ENCODE measurements around a stretch of chr13.

DNA sequence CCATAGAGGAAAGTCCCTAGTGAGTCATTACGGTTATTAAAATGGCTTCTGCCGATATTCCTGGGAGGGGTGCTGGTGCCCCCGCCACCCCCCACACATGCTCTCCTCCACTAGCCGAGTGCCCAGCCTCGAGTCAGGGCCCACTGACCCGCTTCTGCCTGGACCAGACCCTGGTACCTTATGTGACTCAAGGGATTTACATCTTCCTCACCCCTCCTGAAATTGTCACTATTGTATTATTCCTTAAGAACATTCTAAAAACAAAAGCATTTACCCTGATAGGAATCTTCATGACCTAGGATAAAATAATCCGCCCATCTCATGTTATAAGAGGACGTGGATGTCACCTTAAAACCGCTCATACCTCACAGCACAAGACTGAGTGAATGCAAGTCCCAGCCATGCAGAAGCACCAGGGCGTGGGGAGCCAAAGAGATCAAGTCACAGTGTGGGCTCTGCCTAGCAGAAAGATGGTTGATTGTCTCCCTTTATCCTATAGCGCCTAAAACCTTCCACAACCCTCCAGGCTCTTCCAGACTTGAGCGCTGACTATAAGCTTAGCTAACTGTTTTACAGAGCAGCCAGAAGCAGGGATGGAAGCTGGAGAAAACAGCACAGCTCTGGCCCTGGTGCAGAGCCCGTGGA is 6.7 kb upstream of the ANKRD10 start:
- RRBS = no CpG with 5 or more reads among the region's 13 CpGs

- RRBS = 10% methylated on average over 1 of the region's 11 CpGs
Observed at GRCh38 chr13:111121881-111122347, 6.8 kb downstream of the ARHGEF7 start.

DNA sequence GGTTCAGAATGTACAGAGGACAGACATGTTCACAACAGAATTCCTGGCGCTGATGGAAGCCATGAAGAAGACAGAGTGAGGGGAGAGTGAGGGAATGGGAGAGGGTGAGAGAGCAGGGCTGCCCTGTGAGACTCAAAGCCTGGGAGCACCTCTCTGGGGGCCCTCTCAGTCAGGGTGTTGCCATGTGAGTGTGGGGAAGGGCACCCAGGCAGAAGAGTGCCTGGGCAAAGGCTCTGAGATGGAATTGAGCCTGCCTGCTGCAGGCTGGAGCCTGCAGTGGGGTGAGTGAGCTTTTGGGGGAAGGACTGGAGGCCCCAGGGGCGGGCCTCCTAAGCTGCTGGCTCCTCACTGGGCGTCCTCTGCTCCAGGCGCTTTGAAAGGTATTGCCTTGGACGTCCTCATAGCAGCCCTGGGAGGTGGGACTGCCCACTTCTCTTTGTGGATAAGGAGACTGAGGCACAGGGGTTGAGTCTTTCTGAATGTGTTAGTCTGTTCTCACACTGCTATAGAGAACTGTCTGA is 60.2 kb downstream of the ARHGEF7 start:
- RRBS = no CpG with 5 or more reads among the region's 5 CpGs

DNA sequence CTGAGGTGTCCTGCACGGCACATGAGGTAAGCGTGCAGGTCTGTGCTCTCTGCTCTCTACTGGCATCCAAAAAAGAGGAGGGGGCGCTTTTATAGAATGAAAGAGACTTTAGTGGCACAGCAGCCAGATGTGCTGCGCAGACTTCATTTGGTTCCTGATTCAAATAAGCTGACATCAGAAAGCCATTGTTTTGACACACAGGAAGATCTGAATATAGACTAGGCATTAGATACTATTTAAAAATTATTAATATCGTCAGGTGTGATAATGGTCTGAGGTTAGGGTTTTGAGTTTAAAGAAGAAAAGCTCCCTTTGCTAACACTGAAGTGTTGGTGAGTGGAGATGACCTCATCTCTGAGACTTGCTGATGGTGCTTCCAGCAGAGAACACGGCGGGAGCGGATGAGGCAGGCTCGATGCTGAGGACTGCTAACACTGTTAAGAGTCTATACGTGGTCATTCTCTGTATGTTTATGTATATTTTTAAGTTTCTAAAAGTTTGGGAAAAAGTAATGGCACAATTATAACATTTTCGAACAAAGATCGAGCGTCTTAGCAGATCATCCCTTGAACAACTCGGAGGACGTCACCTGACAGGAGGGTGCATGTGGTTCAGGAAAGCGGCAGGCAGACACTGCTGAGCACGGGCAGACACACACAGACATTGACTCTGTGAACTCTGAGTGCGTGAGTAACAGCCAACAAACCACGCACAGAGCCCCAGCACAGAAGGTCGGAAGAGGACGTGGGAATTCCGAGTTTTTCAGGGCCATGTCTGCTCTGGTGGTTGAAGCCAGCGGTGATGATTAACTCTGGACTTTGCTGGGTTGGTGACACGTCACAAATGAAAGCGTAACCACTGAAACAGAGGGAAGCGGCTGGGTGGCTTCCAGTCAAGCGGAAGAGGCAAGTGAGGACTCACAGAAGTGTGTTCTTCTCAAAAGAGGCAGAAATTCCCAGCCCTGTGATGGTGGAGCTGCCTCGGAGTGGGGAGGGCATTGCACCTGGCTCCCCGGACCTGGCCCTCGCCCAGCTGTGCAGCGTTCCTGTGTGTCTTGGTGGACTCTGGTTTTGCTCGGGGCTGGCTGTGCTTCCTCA is 92.0 kb upstream of the TEX29 start:
- RRBS = no CpG with 5 or more reads among the region's 32 CpGs

DNA sequence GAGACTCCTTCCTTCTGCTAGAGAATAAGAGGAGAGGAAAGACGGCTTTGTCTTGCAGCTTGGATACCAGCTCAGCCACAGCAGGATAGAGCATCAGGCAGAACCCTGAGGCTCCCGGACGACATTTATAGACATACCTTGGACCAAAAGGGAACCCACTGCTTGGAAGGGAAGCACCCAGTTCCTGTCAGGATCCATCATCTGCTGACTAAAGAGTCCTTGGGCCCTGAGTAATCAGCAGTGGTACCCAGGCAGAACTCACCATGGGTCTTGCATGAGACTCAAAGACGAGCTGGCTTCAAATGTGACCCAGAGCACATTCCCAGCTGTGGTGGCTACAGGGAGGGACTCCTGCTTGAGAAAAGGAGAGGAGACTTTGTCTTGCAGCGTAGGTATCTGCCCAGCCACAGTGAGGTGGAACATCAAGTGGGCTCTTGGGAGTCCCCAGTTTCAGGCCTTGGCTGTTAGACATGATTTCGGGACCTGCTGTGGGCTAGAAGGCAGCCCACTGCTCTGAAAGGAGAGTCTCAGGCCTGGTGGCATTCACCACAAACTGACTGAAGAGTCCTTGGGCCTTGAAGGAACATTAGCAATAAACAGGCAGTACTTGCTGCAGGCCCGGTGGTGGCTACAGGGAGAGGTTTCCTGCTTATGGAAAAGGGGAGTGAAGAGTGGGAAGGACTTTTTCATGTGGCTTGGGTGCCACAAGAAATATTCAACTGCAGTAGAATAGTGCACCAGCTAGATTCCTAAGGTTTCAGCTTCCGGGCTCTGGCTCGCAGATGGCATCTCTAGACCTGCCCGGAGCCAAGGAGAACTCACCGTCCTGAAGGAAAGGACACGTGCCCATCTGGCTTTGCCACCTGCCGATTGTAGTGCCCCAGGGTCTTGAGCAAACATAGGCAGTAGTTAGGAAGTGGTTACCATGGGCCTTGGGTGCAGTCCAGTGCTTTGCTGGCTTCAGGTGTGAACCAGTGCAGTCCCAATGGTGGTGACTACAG is 61.8 kb upstream of the TEX29 start:
- RRBS = no CpG with 5 or more reads among the region's 13 CpGs

DNA sequence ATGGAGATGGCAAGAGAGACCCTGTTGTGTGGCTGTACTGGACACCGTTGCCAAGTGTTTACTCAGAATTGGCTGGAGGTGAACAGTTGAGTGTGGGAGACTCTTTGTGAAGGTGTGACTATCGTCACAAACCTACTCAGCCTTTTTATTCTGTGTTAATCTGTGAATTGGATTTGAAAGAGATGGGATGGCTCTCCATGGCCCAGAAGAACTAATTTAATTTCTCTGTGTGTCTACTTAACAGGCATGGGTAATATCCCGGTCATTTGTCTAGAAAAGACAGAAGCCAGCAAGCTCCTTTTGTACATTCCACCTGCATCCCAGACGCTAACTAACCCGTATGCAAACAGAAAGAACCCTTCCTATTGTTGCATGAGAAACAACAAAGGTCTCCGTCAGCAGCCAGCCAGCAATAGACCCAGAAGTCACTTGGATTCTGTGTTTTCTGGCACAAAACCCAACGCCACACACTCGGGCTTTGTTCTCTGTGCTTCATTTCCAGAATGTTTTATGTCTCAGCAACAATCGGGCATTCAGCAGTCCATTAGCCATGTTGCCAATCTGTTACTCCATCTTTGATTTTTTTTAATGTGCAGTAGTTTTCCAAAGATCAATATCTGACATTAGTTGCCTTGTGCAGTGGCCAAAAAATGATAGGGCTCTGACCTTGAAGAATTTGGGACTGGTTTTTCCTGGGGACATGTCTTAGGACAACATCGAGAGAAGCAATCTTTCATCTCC is 130.4 kb downstream of the TEX29 start:
- RRBS = no CpG with 5 or more reads among the region's 10 CpGs

DNA sequence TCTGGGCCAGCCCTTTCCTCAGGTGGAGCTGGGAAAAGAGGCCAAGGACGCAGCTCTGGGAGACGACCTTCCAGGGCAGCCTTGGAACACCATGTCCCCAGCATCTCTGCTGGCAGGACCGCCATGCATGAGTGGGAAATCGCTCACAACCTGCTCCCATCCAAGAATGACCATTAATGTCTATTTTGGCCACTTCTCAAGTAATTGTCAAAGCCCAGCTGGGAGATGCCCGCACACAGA is 321.9 kb downstream of the TEX29 start:
- RRBS = no CpG with 5 or more reads among the region's 5 CpGs

GRCh38 chr13:111860167-111860744 is 206.7 kb upstream of the SOX1 start:
- RRBS = no CpG with 5 or more reads among the region's 3 CpGs

DNA sequence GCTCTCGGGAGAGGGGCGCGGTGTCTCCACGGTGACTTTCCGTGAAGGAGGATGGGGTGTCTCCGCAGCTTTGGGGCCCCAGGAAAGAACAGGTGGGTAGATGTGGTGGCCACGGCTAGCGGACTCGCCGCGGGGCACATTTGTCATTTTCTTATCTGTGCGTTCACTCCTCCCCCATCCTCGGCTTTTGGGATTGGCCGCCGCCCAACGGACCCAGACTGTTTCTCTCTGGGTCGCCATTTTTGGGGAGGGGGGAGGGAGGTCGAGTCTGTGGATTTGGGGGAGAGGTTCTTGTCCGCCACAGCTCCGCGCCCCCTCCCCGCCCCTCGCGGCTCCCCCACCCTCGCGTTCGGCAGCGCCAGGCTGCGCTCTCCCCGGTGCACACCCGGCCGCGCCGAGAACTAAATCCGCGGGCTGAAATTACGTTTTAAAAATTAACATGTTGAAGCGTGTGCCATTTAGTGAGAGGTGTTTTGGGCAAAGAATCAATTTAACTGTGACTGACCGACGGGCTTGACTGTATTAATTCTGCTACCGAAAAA is 9.8 kb upstream of the SOX1 start:
- RRBS = no CpG with 5 or more reads among the region's 41 CpGs

- RRBS = 7% methylated on average over 8 of the region's 43 CpGs
Observed at GRCh38 chr13:112068901-112069462, 2.0 kb downstream of the SOX1 start.

- RRBS = no CpG with 5 or more reads among the region's 27 CpGs
Observed at GRCh38 chr13:112212951-112214018, 146.3 kb downstream of the SOX1 start.

DNA sequence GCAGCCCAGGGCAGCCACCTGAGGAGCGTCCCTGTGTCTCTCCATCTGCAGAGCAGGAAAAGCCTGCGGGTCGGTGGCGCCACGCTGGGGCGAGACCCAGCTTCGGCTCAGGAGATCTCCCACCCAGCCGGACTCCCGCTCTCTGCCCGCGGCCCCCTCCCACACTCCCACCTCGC is 476 bp upstream of the ATP11A start:
- RRBS = 1% methylated on average over 5 of the region's 12 CpGs

DNA sequence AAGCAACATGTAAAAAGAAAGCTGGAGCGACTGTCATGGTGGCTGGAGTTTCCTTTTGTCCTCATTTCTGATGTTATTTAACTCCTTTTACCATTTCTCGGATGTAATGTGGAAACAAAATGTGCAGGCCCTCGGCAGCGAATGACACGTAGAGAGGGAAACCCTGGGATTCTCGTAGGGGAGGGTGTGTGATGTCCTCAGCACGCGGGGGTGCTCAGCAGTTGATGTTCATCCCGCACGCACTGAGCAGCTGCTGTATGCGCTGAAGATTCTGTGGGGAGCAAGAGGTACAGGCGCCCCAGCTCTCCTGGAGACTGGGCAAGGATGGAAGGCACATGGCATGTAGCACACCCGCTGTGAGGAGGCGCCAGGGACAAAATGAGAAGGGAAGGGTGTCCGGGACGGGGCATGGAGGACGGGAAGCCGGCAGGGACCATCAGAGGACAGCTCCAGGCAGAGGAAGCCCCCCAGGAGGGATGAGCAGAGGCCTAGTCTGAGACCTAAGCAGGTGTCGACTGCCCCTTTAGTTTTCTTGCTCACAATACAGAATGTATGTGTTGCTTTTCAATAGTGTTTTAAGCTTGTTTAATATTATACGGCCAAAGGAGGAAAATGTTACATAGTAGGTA is 15.4 kb downstream of the ATP11A start:
- RRBS = no CpG with 5 or more reads among the region's 20 CpGs

GRCh38 chr13:112711517-112712418 is 21.9 kb downstream of the ATP11A start:
- RRBS = 0% methylated on average over 2 of the region's 24 CpGs

GRCh38 chr13:112740539-112741169 is 50.8 kb downstream of the ATP11A start:
- RRBS = no CpG with 5 or more reads among the region's 18 CpGs

GRCh38 chr13:112771436-112771955 is 81.7 kb downstream of the ATP11A start:
- RRBS = no CpG with 5 or more reads among the region's 13 CpGs

DNA sequence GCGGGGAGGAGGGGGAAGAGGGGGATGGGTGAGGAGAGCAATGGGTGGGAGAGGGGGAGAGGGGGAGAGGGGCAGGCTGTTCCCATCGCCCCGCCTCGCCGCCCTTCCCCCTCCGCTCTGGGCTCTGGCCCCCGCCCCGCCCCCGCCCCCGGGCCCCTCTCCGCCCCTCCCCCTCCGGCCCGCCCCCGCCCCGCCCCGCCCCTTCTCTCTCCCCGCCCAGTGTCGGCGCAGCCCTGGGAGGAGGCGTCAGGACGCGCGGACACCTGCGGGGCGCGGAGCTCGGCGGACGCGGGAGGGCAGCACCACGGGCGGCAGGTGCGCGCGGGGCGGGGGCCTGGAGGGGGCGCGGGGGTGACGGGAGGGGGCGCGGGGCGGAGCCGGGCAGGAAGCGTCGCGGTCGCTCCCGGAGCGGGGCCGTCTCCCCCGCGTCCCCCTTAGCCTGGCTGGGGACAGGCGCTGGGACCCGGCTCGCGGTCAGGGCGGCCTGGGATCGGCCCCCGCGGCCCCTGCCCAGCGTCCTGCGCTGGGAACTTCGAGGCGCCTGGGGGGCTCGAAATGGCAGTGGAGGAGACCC is 74.8 kb upstream of the MCF2L start:
- RRBS = 5% methylated on average over 7 of the region's 65 CpGs

GRCh38 chr13:112901996-112902557 is 66.9 kb upstream of the MCF2L start:
- RRBS = no CpG with 5 or more reads among the region's 15 CpGs

DNA sequence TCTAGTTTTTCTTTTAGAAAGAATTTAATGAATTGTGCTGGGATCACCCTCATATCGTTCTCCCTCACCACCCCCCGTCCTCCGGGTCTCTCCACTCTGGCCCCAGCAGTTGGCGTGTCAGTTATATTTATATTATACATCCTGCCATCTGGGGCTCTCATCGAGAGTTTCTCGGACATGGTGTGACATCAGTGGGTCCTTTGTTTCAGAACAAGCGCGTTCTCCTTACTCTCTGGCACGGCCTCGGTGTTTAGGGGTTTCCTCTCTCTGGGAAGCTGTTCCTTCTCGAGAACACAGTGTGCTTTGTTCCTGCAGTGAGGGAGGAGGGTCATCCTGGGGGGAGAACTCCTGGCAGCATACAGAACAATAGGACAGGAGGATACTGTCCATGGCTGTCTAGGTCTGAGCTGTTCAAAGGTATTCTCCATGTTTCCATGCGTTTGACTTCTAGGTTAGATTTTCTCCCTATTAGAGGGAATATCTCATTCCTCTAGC is 9.8 kb upstream of the MCF2L start:
- RRBS = no CpG with 5 or more reads among the region's 12 CpGs

DNA sequence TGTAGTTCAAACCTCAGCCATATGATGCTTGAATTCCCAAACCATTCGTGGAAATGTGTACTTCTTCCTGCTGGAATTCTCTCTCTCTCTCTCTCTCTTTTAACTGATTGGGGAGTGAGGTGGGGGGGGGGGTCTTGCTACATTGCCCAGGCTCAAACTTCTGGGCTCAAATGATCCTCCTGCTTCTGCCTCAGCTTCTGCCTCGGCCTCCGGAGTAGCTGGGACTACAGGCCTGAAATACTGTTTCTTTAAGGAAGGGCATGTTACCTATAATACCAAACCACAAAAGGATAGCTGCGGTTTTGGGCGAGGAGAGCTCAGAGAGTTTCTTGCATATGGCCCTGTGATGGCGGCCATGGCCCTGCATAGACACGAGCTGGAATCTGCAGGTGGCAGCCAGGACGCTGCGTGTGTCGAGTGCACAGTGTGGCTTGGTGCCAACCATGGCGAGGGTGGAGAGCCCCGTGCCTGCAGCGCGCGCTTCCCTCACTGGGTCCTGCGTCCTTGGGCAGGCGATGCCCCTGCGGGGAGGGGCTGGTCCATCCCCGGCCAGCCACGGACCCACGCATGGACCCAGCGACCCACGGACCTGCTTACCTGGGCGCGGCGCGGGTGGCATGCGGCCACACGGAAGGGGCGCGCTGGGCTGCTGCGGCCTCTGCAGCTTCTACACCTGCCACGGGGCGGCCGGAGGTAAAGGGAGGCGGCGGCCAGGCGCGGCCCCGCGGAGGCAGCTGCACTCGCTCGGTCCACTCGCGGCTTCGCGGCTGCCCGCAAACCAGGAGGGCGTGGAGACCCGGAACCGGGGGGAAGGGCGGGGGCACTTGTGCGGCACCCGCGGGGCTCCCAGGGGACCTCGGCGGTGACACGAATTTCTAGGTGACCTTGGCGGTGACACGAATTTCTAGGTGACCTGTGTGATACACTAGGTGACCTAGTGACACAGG is 719 bp upstream of the MCF2L start:
- RRBS = no CpG with 5 or more reads among the region's 60 CpGs

All from AG09319 (cell line).